Left cardiac atrium (tissue), 1 donor: Measurements from ENCODE around the genes GCM2 and ADTRP.

DNA sequence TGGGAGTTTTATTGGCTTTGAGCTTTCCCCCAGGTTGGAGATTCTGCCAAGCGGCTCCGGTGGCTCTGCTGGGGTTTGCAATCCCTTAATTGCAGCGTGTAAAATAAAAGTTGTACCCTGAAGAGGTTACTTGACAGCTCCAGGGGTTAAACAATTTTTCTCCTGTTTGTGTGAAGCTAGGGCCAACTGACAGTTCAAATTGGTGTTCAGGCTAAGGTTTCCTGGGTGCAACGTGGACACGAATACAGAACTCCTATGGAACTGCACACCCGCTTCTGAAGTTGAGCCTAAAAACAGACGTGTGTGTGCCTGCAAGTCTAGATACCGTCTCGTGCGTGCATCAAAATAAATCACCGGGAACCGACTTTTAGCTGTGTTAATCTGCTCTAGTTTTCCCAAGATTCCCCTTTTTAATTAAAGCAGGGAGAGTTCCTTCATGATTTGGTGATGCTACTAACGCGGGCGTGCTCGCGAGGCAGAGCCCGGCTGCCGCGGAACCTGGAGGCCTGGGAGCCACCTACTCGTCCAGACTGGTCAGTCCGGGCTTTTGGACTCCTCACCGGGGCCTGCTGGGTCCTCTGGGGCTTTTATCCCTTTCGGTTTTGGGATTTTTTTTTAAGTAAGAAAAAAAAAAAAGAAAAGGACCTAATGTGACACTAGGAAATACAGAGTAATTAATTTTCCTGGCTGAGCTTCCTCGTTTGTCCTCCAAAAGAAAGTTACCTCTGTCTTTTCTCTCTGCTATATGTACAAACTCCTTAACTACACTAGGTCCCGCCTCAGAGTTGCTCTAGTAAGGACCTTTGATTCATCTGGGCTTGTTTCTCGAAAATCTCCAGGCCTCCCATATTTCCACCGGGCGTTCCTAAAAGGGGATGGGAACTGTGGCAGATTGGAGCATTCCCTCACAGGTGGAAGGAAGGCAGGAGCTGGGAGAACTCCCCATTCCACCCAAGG lies 1.2 kb upstream of the TFAP2A start:
- PRO-cap = no peak

GRCh38 chr6:10511401-10512017 lies 9.6 kb upstream of the GCNT2 start:
- PRO-cap = no peak

DNA sequence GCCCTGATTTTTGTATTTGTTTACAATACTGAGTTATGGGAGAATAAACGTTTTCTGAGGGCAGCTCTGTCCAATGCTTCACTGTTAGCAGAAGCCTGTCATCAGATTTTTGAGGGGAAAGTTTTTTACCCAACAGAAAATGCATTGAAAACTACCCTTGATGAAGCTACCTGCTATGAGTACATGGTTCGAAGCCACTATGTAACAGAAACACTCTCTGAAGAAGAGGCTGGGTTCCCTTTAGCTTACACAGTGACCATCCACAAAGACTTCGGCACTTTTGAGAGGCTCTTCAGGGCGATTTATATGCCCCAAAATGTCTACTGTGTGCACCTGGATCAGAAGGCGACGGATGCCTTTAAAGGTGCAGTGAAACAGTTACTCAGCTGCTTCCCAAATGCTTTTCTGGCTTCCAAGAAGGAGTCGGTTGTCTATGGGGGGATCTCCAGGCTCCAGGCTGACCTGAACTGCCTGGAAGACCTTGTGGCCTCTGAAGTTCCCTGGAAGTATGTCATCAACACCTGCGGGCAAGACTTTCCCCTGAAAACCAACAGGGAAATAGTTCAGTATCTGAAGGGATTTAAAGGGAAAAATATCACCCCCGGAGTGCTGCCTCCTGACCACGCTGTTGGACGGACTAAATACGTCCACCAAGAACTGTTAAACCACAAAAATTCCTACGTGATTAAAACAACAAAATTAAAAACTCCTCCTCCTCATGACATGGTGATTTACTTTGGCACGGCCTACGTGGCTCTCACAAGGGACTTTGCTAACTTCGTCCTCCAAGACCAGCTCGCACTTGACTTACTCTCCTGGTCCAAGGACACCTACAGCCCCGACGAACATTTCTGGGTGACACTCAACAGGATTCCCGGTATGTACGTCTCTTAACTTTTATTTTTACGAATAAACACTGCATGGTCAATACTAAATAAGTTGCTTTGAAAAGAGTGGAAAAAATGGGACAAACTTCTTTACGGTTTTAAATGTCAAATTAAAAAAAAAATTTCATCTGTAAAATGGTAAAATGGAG lies 8.1 kb downstream of the GCNT2 start:
- PRO-cap = no peak

DNA sequence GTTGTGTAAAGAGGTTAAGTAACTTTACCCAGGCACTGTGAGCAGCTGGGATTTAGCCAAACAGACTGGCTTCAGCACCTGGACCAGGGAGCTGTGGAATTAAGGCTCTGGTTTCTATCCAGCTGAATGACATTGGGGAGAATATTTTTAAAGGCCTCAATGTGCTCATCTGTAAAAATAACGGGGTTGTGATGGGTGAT lies 61.7 kb downstream of the GCNT2 start:
- PRO-cap = no peak

GRCh38 chr6:10586097-10586907 lies 65.2 kb downstream of the GCNT2 start:
- PRO-cap = no peak

DNA sequence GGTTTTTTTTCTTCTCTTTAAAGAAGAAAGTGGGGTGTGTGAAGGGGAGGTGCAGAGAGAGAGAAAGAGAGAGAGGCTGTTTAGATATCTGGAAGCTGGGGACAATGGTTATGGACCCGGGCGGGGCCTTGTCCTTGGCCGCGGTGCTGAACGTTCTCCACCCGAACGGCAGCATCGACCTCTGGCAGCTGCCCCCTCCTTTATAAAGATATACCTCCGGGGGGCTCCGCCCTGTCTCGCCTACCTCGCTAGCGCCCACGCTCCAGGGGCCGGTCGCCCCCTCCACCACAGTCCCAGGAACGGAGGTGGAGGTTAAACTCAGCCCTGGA lies at the start of gene GCM2:
Gene GCM2, minus strand, starts transcription at position 176 of the 329 bp plus-strand sequence.
- PRO-cap = no peak

GRCh38 chr6:11042582-11042796 lies 1.6 kb downstream of the ELOVL2 start:
- PRO-cap = no peak

GRCh38 chr6:11258154-11259062 lies 25.9 kb upstream of the NEDD9 start:
- PRO-cap = no peak

DNA sequence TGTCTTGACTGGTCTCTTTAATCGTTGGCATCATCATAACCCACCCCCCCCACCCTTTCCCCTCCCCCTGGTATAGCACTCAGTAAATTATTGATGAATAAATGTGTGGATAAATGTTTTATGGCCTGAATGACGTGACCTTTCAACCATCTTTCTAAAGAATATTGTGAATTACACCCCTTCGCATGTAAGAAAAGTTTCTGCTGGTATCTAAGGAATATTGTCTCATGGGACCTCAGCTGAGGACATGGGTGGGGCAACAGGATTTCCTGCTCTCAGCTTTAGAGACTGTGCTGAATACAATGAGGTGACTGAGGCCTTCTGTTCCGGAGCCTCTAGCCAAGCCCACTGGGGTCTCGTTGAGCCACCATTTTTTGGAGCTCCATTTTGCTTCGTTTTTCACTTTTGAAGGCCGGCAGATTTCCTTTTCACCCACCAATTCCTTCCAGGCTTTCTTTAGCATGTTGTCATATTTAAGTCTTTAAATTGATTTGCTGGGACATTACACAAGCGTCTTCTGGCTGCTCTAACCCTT lies 124.3 kb upstream of the NEDD9 start:
- PRO-cap = no peak

DNA sequence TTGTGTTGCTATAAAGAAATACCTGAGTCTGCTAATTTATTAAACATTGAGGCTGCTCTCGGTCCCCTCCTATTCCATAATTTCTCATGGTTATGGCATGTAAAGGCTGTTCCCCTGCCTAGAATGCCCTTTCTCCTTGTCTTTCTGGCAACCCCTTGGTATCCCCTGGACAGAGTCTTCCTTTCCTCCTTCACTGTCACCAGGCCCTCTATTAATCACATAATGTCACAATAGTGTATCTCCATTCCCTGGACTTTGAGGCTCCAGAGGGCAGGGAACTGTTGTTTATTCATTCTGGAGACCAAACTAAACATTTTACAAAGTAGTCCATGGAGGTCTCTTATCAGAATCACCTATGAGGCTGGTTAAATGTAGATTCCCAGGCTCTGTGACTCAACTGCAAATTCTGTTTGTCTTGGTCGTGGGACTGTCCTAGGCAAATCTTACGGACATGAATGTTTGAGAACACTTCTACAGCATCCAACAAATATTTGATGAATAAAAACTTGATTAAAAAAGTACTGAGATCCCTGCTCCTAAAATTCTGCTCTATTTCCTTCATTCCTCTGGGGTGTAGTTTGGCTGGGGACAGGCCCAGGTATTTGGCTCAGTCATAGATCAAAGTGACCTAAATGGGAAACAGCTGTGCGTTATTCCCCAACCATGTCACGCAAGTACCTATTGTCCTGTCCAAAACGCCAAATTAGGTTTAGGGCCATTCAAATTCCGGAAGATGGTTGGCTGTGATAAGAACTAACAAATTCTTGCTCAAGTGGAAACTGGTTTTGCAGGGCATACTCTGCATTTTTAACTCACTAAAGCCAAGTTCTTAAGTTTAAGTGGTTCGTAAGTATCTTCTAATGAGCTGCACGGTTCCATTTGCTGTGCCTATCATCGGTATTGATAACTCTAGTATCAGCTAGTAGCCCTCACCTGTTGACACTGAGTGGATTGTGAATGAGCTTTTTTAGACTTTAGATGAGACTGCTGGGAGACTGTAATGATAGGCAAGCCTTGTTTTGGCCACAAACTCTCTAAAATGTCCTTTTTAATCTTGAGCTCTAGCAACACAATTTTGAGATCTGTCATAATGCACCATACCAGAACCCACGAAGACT lies 147.7 kb upstream of the TMEM170B start:
- PRO-cap = no peak

GRCh38 chr6:11427864-11428628 lies 109.5 kb upstream of the TMEM170B start:
- PRO-cap = no peak

DNA sequence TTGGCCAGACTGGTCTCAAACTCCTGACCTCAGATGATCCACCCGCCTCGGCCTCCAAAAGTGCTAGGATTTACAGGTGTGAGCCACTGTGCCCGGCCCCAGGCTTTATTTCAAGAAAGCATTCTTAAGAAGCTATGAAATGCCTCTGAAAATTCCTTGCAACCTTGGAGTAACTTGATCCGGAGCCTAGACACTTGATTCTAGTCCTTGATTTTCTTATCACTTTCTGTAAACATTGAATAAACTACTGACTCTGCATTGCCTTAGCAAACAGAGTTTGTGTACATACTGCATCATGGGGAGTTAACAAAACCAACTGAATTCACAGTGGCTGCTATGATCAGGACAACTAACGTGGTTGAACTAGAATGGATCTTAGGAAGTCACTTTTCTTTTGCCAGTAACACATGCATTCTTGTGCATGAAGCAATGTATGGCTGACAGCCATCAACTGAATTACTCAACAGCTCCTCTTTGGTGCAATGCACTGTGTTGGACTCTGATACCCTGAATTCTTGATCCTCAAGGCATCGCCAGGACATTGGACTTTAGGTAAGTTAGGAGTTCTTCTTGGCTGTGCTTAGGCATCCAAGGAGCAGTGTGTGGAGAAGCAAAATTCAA lies 102.8 kb upstream of the TMEM170B start:
- PRO-cap = no peak

DNA sequence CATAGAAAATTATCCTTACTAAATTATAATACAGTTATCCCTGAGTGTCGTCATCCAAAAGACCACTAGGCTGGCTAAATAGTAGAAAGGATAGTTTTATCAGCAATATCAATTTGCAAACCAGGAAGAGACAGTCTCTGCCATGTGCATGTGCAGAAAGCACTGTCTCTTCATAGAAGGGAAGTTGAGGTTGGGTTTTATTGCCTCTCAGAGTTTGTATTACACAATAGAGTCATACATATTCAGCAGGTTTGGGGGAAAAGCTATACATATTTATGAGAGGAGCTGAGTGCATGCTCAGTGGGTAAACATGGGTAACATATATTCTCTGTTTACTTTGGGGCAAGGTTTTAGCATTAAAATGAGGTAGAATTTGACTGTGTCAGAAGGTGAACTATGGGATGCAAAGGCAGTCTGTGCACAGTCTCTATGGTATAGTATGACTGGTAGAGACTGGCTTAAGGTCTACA lies 14.9 kb downstream of the TMEM170B start:
- PRO-cap = no peak

GRCh38 chr6:11702692-11703230 lies 75.8 kb downstream of the ADTRP start:
- PRO-cap = no peak

GRCh38 chr6:11728207-11728861 lies 50.3 kb downstream of the ADTRP start:
- PRO-cap = no peak

DNA sequence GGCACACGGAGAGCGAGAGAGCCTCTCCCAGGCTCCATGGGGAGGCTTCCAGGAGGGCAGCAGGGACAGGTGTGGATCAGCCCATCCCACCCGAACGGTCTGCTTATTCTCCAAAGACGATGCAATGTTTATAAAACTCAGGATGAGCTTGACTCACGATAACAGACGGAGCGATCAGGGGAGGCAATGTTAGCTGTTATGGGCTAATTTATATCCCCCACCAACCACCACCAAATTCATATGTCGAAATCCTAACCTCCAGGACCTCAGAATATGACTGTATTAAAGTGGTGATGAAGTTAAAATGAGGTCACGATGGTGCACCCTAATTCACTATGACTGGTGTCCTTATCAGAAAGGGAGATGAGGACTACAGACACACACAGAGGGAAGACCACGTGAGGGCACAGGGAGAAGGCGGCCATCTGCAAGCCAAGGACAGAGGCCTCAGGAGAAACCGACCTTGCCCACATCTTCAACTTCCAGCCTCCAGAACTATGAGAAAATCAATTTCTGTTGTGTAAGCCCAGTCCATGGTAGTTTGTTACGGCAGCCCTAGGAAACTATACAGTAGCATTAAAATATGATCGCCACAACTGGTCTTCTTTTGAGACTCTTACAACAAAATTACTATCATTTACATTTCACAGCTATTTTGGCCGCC lies 7.0 kb downstream of the ADTRP start:
- PRO-cap = no peak

- PRO-cap = no peak
These were observed at the start of gene ADTRP for GRCh38 chr6:11778468-11779051. TSS of gene ADTRP (minus strand) at chr6:11778803.

GRCh38 chr6:11785613-11786338 lies 7.2 kb upstream of the ADTRP start:
- PRO-cap = no peak

DNA sequence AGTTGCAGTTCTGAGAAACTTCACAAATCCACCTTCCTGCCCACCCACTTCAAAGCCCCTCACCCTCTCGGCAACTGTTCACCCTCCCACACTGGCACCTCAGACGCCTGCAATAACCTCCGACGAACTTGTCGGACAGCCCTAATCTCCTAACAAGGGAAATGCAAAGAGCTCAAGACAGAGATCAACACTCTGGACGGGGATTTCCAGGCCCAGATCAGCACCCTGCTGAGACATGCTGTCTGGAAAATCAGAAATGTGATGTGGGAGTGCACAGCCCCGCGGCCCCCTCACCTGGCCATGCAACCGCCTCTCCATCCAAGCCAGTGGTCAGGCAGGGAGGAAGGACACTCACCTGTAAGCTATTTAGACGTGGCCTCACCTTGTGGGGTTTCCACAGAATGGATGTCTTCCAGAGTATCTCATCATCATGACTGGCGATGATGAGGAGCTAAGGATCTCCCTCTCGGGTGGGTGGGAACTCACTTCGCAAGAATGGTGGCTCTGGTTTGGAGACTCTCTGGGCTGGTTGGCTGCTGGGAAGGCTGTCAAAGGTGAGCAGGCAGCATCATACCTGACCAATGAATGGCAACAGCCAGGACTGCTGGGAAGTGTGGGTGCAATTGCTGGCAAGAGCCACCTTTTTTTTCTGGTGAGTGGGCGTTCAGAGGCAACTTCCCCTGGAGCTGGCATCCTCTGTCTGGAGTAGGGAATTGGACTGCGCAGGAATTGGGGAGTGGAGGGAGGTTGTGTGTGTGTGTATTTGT lies 28.1 kb upstream of the ADTRP start:
- PRO-cap = no peak

- PRO-cap = no peak
These were observed 56.5 kb upstream of the ADTRP start for GRCh38 chr6:11834969-11835680.